HepG2 (cell line): ENCODE measurements around the genes NMD3 and SI.

DNA sequence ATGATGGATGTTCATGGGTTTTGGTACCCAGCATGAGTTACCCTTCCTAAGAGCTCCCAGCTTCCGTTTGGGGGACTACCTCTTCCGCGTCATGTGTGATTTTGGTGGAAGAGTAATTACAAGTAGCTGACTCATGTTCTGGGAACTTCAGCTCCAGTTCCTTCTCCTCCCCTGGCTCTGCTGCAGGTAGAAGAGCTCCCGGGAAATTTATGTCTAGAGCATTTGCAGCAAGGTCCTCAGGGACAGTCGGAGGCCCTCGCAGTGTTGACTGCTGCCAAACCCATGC is 445.3 kb upstream of the C3orf80 start:
- RRBS, 2 experiments: no CpG with 5 or more reads among the region's 6 CpGs
CAGE:
- cytosol, long polyA minus RNA: no peak
- cytosol, long polyA plus RNA: no peak
- long polyA plus RNA: no peak
- nucleus, long polyA minus RNA: no peak
- nucleus, long polyA plus RNA: no peak

GRCh38 chr3:159852654-159853791 is 372.2 kb upstream of the C3orf80 start:
- RRBS, 2 experiments: 7 to 23% methylated on average over 2 to 4 of the region's 12 CpGs
CAGE:
- cytosol, long polyA minus RNA: no peak
- cytosol, long polyA plus RNA: no peak
- long polyA plus RNA: no peak
- nucleus, long polyA minus RNA: no peak
- nucleus, long polyA plus RNA: no peak

- RRBS, 2 experiments: 54% methylated on average over 3 of the region's 8 CpGs
CAGE:
- cytosol, long polyA minus RNA: no peak
- cytosol, long polyA plus RNA: no peak
- long polyA plus RNA: no peak
- nucleus, long polyA minus RNA: no peak
- nucleus, long polyA plus RNA: no peak
Measured at GRCh38 chr3:159882588-159883186, 342.5 kb upstream of the C3orf80 start.

GRCh38 chr3:160531338-160531892 is 34.0 kb downstream of the KPNA4 start:
- RRBS, 2 experiments: no CpG with 5 or more reads among the region's 1 CpG
CAGE:
- cytosol, long polyA minus RNA: no peak
- cytosol, long polyA plus RNA: no peak
- long polyA plus RNA: no peak
- nucleus, long polyA minus RNA: no peak
- nucleus, long polyA plus RNA: start-site peak on the minus strand at chr3:160531459-160531505, 62 and 62 reads in 2 replicates

DNA sequence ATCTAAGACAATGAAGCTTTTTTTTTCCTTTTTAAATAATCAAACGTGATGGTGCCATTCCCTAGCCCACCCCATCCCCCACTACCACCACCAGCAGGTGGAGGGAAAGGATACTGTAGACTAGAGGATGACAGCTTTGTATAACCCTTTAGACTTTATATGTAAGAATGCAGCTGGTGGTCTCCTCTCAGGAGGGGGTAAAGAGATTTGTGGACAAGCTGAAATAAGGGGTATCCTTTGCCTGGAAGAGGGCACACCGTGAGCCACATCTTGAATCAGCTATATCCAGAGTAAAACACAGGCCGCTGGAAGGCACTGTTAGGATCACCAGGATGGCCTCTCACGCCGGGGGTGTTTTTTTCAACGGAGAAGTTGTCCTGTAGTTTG is 1.1 kb downstream of the KPNA4 start:
- RRBS, 2 experiments: no CpG with 5 or more reads among the region's 6 CpGs
CAGE:
- cytosol, long polyA minus RNA: no peak
- cytosol, long polyA plus RNA: no peak
- long polyA plus RNA: no peak
- nucleus, long polyA minus RNA: no peak
- nucleus, long polyA plus RNA: no peak

DNA sequence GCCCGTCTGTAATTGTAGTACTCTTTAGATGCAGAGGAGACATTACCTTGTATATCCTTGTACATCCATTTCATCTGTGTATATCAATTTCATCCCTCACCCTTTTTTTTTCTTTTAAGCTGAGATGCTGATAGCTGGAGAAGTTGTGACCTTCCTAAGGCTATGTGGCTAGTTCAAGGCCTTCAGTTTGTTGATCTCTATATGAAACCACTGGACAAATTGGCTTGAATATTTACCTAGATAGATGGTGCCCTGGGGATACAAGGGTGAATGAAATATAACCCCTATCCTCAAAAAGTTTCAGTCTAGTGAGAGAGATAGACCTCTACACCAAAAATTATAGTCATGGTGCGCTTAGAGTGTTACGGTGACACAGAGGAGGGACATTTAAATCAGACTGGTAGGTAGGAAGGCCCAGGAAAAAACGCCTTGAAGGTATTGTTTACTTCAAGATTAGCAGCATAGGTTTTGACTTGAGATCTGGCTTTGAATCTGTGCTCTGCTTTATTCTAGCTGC is 3.3 kb downstream of the PPM1L start:
- RRBS, 2 experiments: no CpG with 5 or more reads among the region's 4 CpGs
CAGE:
- cytosol, long polyA minus RNA: no peak
- cytosol, long polyA plus RNA: no peak
- long polyA plus RNA: no peak
- nucleus, long polyA minus RNA: no peak
- nucleus, long polyA plus RNA: no peak

DNA sequence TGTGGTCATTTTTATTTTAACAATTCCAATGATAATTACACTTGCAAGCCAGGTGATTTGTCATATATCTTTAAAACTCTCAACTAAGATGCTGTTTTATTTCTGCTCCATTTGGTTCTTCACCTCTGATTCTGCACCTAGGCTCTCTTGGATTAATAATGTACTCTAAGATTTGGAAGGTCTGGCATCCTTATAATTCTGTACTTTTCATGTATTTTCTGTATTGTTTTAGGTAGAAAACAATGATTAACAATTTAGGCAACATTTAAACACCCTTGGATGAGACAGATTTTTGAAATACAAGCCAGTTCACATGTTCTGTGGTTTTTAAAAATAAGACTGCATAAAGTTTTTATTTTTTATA is 44.6 kb downstream of the PPM1L start:
CAGE:
- cytosol, long polyA minus RNA: no peak
- cytosol, long polyA plus RNA: no peak
- long polyA plus RNA: no peak
- nucleus, long polyA minus RNA: no peak
- nucleus, long polyA plus RNA: no peak

DNA sequence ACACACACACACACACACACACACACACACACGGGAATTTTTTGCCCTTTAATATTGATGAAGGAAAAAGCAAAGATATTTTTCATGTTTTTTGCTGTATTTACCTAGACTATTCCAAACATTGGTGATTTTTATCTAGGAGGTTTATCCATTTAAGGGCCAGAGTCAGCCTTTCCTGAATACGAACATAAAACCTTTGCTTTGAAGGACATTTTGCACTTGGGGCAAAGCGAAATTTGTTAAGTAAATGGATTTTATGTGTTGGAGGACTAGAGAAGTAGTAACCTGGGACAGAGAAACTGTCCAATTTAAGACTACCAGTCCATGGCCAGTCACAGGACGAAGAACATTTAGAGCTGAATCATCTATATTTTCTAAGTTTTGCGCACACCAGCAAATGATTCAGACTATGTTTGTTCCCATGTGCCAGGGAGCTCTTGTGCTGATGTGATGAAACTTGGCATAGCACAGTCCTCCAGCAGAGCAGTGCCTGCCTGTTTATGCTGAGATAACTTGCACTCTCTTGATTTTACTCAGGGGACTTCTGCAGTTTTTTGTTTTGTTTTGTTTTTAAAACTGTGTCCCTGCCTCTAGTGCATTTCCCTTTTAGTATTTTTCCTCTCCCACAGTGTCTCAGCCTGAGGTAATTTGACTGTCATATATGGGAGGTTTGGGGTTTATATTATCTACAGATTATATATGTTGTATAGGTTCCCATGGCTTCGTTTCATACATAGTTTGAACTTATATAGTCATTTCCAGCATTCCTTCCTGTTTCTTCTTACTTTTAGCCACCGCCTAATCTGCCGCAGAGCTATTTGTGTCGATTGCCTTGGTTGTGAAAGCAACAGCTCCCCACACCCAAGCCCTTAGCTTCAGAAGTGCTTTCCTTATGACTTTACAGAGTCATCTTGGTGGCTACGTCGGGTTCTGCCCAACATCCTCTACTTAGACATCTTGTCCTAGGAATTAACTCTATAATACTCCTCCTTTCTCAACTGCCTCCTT is 45.4 kb downstream of the PPM1L start:
- RRBS, 2 experiments: no CpG with 5 or more reads among the region's 11 CpGs
CAGE:
- cytosol, long polyA minus RNA: no peak
- cytosol, long polyA plus RNA: no peak
- long polyA plus RNA: no peak
- nucleus, long polyA minus RNA: no peak
- nucleus, long polyA plus RNA: no peak

DNA sequence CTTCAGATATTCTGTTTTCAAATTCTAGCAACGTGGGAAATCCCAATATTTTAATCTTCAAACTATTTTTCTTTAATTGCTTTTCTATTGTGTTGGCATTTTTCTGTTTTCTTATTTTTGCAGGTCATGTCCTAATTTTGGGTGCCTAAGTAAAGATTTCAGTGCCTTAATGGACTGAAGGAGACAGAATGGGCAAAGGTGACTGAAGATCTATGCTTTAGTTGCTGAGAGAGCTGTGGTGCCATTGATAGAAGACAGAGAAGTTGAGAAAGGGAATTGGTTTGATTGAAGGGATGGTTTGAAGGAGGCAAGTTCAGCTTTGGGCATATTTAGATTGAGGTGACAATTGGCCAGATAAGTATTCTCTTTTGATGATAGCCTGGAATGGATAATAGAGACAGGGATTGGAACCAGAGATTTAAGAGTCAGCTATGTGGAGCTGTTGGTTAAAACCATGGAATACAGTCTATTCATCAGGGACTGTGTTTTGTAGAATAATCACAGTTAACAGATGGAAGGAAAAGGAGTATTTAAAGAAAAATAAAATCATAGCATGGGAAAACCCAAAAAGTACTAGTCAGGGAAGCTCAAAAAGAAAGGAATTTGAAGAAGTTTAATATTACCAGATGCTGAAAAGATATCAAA is 61.6 kb downstream of the PPM1L start:
- RRBS, 2 experiments: no CpG with 5 or more reads among the region's 1 CpG
CAGE:
- cytosol, long polyA minus RNA: no peak
- cytosol, long polyA plus RNA: no peak
- long polyA plus RNA: no peak
- nucleus, long polyA minus RNA: no peak
- nucleus, long polyA plus RNA: no peak

- RRBS, 2 experiments: no CpG with 5 or more reads among the region's 2 CpGs
CAGE:
- cytosol, long polyA minus RNA: no peak
- cytosol, long polyA plus RNA: no peak
- long polyA plus RNA: no peak
- nucleus, long polyA minus RNA: no peak
- nucleus, long polyA plus RNA: no peak
Measured at GRCh38 chr3:160948555-160948849, 156.6 kb downstream of the B3GALNT1 start.

DNA sequence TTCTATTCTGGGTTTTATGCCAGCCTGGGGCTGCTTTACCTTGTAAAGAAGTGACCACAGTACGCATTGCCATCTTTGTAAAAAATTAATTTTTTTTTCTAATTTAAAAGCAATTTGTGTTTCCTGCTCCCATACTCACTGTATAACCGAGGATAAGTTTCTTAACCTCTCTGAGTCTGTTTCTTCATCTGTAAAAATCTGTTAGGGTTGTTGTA is 151.3 kb downstream of the B3GALNT1 start:
- RRBS, 2 experiments: no CpG with 5 or more reads among the region's 2 CpGs
CAGE:
- cytosol, long polyA minus RNA: no peak
- cytosol, long polyA plus RNA: no peak
- long polyA plus RNA: no peak
- nucleus, long polyA minus RNA: no peak
- nucleus, long polyA plus RNA: no peak

GRCh38 chr3:161220913-161221814 is at the start of gene NMD3:
TSS of gene NMD3 (plus strand) at chr3:161221311.
- RRBS, 2 experiments: 2% methylated on average over 25 to 33 of the region's 72 CpGs
CAGE:
- cytosol, long polyA minus RNA: start-site peak on the plus strand at chr3:161221305-161221320, 69 reads
- cytosol, long polyA plus RNA: no peak
- long polyA plus RNA: start-site peak on the plus strand at chr3:161221309-161221355, 462 and 178 reads in 2 replicates
- nucleus, long polyA minus RNA: no peak
- nucleus, long polyA plus RNA: start-site peak on the plus strand at chr3:161221307-161221323, 116 and 211 reads in 2 replicates

DNA sequence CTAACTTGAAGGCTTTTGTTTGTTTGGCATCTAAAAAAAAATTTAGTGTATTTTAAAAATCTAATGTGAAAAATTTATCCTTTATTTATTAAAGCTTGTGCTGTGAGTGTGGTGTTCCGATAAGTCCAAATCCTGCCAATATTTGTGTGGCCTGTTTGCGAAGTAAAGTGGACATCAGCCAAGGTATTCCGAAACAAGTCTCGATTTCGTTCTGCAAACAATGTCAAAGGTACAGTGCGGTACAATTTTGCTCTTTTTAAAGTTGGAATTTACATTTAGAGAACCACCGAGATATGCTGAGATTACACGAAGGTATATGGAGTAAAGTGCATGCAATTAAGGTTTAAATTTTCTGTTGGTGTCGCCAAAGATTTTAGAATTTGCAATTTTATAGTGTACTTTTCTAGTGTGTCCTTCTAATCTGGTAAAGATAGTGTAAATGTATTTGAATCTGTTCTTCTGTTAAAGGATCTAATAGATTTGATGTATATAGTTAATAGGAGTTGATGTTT is 3.8 kb downstream of the NMD3 start:
- RRBS, 2 experiments: no CpG with 5 or more reads among the region's 9 CpGs
CAGE:
- cytosol, long polyA minus RNA: no peak
- cytosol, long polyA plus RNA: no peak
- long polyA plus RNA: no peak
- nucleus, long polyA minus RNA: no peak
- nucleus, long polyA plus RNA: no peak

DNA sequence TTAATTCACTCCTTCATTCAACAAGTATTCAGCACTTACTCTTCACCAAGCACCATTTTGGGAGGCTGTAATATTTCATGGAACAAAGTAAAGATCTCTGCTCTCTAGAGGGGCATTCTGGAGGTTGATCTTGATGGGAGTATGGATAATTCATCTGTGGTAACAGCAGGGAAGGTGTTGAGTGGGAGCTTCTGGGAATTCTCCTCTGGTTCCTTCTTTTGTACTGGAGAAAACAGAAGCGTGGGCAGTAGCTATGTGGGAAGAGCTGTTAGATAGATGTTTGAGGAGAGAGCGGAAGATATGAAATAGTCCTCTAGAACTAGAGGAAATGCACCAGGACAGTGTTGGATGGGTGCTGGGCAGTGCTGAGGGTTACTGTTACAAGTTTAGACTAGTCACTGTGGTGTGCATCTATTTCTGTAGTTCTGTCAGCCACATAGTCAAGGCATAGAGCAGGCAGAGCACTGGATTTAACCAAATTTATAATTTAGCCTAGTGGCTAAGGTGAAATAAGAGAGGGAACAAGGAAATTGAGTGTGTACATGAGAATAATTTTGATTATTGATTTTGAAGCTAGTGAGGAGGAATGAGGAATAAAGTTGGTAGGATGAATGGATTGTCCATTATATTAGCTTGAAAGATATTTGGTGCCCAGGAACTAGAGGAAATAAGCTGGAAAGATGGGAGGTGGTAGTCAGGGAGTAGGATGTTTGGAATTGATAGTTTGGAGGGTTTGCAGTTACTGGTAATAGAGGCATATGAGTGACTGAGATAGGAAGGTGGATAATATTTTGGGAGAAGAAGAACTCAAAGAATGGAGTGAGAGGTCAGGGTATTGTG is 9.7 kb downstream of the NMD3 start:
- RRBS, 2 experiments: no CpG with 5 or more reads among the region's 2 CpGs
CAGE:
- cytosol, long polyA minus RNA: no peak
- cytosol, long polyA plus RNA: no peak
- long polyA plus RNA: no peak
- nucleus, long polyA minus RNA: no peak
- nucleus, long polyA plus RNA: no peak

DNA sequence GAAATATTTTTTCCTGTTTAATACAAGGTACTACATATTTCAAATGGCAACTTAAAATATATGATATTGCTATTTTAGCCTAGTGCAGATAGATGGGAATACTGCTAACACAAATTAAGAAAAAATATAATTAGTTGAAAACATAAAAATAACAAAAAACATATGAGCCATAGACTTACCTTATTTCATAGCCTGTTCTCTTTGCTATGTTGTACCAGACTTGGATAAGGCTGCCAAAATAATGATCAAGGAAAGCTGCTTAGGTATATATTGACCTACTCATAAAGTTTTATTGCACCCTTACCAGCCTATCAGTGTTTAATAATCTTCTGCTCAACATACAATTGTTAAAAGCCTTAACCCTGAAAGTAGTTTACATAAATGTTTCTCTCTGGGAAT is at the start of gene SI:
Gene SI, minus strand, starts transcription at position 243 of the 399 bp plus-strand sequence.
CAGE:
- cytosol, long polyA minus RNA: no peak
- cytosol, long polyA plus RNA: no peak
- long polyA plus RNA: no peak
- nucleus, long polyA minus RNA: no peak
- nucleus, long polyA plus RNA: no peak

GRCh38 chr3:165572568-165573072 is 264.6 kb downstream of the BCHE start:
- RRBS, 2 experiments: no CpG with 5 or more reads among the region's 15 CpGs
CAGE:
- cytosol, long polyA minus RNA: no peak
- cytosol, long polyA plus RNA: no peak
- long polyA plus RNA: no peak
- nucleus, long polyA minus RNA: no peak
- nucleus, long polyA plus RNA: no peak

- RRBS, 2 experiments: no CpG with 5 or more reads among the region's 2 CpGs
CAGE:
- cytosol, long polyA minus RNA: no peak
- cytosol, long polyA plus RNA: no peak
- long polyA plus RNA: no peak
- nucleus, long polyA minus RNA: no peak
- nucleus, long polyA plus RNA: no peak
Measured at GRCh38 chr3:165783275-165783952, 53.8 kb downstream of the BCHE start.

GRCh38 chr3:167723669-167724451 is 10.8 kb downstream of the PDCD10 start:
- RRBS, 2 experiments: no CpG with 5 or more reads among the region's 4 CpGs
CAGE:
- cytosol, long polyA minus RNA: no peak
- cytosol, long polyA plus RNA: no peak
- long polyA plus RNA: no peak
- nucleus, long polyA minus RNA: no peak
- nucleus, long polyA plus RNA: no peak

DNA sequence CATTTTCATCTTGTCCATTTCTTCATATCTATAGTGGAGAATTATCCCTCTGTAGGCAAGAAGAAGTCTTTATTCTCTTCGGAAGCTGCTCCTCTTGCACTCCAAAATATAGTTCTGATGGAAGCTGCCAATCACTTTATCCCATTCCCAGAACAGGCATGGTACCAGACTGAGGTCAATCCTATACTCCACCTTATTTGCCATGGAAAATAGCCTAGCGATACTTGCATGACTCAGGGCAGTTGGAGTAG is 140.9 kb downstream of the SERPINI1 start:
- RRBS, 2 experiments: no CpG with 5 or more reads among the region's 2 CpGs
CAGE:
- cytosol, long polyA minus RNA: no peak
- cytosol, long polyA plus RNA: no peak
- long polyA plus RNA: no peak
- nucleus, long polyA minus RNA: no peak
- nucleus, long polyA plus RNA: no peak

GRCh38 chr3:168684663-168684924 is 588.9 kb upstream of the GOLIM4 start:
- RRBS, 2 experiments: no CpG with 5 or more reads among the region's 6 CpGs
CAGE:
- cytosol, long polyA minus RNA: no peak
- cytosol, long polyA plus RNA: no peak
- long polyA plus RNA: no peak
- nucleus, long polyA minus RNA: no peak
- nucleus, long polyA plus RNA: no peak